B cell (primary cell): ENCODE measurements around a stretch of chrX.

DNA sequence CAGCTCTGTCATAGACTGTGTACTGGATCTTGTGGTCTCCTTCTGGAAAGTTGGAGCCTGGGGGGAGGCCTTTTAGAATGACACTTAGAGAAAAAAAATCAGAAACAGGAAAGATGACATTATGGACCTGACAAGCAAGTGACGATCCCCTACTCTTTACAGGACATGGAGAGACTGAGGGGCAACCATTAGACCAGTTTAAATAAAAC lies 59.8 kb downstream of the SRPX start:
- PRO-cap: no peak
- CAGE, long polyA plus RNA: no peak

DNA sequence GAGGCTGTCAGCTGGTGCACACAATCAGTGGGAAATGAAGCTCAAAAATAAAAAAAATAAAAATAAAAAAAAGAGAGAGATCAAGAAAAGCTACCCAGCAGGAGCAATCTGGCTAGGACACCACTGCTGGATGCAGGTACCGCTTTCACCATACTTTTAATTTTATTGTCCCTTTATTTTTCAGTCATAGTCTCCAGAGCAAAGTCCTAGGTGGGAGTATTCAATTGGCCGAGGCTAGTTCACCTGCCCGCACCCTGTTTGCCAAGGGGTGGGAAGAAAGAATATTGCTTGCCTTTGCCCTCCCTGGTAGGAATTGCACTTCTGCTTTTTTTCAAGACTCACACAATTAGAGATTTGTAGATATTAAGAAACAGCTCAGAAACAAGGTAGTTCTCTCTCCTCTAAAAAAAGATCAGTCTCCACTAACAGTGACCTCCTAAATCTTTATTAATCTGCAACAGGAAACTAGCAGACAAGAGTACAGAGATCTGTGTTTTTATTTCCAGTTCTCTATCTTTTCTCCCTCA lies 9.2 kb upstream of the RPGR start:
- PRO-cap: no peak
- CAGE, long polyA plus RNA: no peak

- PRO-cap: no peak
- CAGE, long polyA plus RNA: no peak
Observed at GRCh38 chrX:38869885-38871237, 69.1 kb downstream of the MID1IP1 start.

GRCh38 chrX:38878491-38878953 lies 77.3 kb downstream of the MID1IP1 start:
- PRO-cap: no peak
- CAGE, long polyA plus RNA: no peak

GRCh38 chrX:39419204-39419557 lies 617.9 kb downstream of the MID1IP1 start:
- PRO-cap: no peak
- CAGE, long polyA plus RNA: no peak

DNA sequence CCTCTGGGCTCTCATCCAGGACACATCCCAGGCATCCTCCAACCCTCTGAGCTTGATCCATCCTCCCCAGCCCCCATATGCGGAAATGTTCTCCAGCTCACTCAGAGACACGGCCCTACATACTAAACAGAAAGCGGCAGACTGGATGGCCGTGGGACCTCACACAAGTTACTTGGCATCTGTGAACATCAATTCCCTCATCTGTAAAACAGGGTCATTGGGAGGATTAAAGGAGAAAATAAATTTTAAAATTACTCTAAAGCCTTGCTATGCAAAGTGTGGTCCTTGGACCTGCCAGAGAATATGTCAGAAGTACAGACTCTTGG lies 626.9 kb downstream of the BCOR start:
- PRO-cap: no peak
- CAGE, long polyA plus RNA: no peak

- PRO-cap: no peak
- CAGE, long polyA plus RNA: no peak
Observed at GRCh38 chrX:39730473-39730797, 367.3 kb downstream of the BCOR start.

DNA sequence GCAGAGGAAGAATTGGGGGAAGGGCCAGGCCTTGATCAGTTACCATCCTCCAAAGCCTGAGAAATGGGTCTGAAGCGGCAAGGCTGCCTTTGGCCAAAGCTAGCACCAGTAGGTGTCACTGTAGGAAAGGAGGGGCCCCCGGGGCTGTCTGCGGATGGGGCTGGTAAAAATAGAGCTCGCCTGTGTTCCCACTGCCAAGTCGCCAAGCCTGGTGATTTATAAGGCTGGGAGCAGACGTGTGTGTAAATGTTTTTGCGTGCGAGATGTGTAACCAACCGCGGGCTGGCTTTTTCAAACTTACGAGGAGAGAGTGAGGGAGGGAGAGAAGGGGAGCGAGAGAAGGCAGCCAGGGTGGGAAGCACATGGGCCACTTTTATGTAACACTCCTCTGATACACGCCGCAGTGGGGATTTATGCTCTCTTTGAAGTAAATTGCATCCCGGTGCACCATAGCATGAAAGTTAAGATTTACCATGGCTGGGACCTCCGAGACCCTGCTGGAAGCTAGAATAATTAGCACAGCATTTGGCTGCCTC lies 366.9 kb downstream of the BCOR start:
- PRO-cap: no peak
- CAGE, long polyA plus RNA: no peak

DNA sequence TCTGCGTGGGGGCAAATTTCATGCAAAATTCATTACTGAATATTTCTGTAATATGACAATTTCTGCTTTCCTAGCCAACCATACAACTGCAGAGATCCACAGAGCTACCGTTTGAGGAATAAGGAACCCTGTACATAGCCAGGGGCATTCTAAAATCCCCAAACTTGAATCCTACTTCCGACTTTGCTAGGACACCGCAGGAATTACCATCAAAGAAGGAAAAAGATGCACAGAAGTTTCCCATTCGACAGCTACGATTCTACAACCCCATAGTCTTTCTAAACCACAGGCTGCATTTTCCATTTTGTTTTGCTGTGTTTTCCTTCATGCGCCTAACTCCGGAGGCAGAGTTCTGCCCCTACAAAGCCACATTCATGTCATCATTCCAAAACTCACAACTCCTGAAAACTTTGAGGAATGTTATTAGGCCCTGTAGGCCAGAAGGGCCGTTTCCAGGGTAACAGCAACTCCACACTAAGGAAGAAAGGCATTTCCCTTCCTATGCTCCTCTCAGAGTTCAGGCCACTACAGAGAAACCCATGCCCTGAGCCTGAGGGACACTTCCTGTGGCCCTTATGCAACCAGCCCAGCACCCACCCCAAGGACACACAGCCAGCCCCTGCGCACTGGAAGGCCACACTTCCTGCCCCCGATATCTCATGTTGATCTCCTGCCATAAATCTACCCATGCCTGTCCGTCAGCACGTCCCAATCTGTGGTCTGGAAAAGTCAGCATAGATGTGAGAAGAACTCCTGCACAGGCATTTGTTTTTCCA lies 289.4 kb downstream of the BCOR start:
- PRO-cap: no peak
- CAGE, long polyA plus RNA: no peak

GRCh38 chrX:39830381-39830870 lies 267.3 kb downstream of the BCOR start:
- PRO-cap: no peak
- CAGE, long polyA plus RNA: no peak

DNA sequence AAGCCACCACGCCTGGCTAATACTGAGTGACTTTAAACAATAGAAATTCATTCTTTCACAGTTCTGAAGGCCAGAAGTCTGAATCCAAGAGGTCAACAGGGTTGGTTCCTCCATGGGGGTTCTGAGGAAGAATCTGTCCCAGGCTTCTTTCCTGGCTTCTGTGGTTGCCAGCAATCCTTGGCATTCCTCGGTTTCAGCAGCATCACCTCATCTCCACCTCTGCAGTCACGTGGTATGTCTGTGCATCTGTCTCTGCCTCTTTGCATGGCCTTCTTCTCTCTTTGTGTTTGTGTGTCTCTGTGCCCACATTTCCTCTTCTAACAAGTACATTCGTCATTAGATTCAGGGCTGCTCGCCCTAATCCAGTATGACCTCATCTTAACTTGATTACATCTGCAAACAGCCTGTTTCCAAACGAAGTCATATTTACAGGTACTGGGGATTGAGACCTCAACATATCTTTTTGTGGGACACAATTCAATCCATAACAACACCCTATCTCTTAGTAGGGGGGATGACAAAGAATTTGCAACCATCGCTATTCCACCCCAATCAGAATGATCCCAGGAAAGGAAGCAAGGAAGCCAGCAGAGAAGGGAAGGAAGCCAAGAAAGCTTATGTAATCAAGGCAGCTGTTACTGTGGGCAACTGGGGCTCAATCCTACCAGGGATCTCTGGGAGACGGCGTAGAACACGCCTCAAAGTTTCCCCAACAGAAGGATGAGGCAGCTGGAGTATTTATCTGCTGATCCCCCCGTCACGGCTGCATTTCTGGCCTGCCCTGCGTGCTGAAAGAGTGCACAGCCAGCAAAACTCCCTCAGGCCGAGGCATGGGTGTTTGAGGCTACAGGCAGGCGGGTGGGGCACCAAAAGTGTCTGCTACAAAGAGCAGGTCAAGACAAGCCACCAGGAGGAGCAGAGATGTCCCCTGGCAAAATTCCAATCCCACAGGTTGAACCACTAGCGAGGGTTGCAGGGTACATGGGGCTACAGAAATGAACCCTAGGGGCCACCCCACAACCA lies 113.8 kb downstream of the BCOR start:
- PRO-cap: no peak
- CAGE, long polyA plus RNA: no peak

DNA sequence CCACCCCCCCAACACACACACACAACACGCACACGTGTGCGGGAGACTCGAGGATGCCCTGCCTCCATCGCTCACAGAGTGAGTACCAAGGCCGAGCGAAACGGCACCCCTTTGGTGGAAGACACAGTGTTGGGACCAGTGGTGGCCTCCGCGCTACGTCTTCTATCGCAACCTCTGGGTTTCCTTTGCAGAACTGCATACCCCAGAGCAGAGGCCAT lies 85.1 kb downstream of the BCOR start:
- PRO-cap: no peak
- CAGE, long polyA plus RNA: no peak

GRCh38 chrX:40048842-40049782 lies 48.6 kb downstream of the BCOR start:
- PRO-cap: no peak
- CAGE, long polyA plus RNA: no peak

DNA sequence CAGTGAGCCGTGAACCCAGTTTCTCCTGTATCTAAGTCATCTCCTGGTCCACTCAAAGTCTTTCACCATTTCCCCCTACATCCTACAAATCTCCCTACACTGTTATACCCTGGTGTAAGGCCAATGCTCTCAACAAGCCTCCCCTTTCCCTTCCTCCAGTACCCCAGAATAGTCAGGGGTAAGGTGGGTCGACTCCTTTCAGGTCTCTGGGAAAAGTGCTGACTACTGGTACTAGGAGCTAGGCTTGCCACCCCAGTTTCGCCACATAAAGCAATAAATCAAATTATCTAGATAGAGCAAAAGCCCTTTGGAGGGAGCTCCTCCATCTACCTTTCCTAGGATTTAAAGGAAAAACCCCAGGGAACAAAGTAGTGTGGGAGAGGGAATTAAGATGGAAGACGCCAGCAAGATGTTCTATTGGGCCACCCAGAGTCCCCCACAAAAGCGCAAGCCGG lies 8.2 kb downstream of the BCOR start:
- PRO-cap: no peak
- CAGE, long polyA plus RNA: no peak

- PRO-cap: no peak
- CAGE, long polyA plus RNA: no peak
Observed at GRCh38 chrX:40127100-40127524, 29.4 kb upstream of the BCOR start.

DNA sequence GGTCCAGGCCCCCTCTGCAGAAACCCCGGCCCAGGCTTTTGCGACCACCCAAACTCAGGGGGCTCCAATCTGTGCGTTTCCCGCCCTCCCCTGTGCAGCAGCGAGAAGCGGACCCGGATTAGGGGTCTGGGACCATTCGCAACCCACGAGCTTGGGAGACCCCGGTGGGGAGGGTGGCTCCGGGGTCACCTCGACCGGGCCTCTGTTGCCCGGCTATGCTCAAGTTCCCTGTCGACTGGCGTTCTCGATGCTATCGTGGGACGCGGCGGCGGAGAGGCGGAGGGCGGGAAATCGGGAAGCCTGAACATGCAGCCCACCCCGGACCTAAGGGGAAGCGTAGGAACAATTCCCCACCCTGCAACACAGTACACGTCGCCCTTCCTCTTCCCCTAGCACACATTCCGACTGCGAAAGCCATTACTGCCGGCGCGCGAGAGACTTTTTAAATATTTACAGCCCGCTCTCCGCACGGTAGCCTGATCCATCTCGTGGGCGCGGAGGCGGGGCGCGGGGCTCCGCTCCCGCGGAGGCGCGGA lies 48.0 kb upstream of the BCOR start:
- PRO-cap: no peak
- CAGE, long polyA plus RNA: no peak

- PRO-cap: no peak
- CAGE, long polyA plus RNA: no peak
Observed at GRCh38 chrX:40170692-40171622, 73.2 kb upstream of the BCOR start.

DNA sequence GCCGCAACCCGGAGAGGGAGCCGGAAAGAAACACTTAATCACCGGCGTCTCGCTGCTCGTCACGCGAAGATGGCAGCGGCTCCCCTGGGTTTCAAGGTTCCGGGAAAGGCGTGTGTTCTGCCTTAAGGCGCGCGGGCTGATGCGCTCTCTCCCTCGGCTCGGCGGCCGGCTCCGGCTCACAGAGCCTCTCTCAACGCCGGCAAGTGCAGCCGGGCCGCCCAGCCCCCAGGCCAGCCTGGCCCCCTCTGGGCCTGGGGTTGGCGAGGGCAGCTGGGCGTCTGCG lies 73.9 kb upstream of the BCOR start:
- PRO-cap: no peak
- CAGE, long polyA plus RNA: no peak

- PRO-cap: no peak
- CAGE, long polyA plus RNA: no peak
Observed at GRCh38 chrX:40273296-40273748, 175.6 kb upstream of the BCOR start.

DNA sequence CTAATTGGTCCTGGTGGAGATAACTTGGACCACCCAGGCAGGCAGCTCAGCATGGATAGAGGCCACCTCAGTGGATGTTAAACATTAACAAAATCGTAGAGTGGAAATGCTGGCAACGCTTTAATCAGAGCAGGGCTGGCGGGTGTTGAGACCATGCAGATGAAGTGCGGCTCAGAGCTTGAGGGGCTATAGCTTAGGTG lies 178.0 kb upstream of the ATP6AP2 start:
- PRO-cap: no peak
- CAGE, long polyA plus RNA: no peak